A375 (cell line): Measurements from ENCODE around the genes ZDHHC11 and CLPTM1L.

DNA sequence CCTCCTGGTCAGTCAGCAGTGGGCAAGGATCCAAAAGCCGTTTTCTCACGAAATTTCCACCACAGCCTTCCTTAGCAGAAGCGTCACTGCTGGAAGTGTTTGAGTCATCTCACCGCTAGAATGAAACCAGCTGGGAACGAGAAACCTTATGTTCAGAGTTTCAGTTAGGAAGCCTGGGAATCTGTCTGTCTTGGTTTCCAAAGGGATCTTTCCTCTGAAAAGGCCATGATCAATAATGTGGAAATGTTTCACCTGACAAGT is 22.9 kb upstream of the LRRC14B start:
- RAMPAGE, long total RNA, result no peak

- RAMPAGE, long total RNA, result no peak
Measured at GRCh38 chr5:218460-219414, 617 bp downstream of the SDHA start.

DNA sequence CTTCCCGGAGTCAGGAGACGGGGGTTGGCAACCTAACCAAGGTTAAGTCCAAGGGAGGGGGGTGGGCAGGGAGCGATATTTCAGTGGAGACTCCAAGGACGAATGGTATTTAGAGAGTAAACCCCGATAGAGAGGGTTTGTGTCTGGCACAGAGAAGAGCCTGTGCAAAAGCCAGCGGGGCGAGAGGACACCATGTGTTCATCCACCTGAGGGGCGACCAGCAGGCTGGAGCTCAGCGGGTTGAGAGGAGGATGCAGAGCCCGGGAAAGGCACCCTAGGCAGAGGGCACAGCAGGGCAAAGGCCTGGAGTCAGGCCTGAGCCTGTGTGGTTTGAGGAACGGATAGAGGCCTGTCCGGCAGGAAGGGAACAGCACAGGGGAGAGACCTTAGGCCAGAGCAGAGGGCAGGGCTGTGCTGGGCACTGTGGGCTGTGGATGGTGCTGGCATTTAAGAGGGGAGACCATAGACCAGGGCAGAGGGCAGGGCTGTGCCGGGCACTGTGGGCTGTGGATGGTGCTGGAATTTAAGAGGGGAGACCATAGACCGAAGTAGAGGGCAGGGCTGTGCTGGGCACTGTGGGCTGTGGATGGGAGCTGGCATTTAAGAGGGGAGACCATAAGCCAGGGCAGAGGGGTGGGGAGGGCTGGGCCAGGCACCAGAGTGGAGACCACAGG is 8.6 kb downstream of the PDCD6 start:
- RAMPAGE, long total RNA, result no peak

DNA sequence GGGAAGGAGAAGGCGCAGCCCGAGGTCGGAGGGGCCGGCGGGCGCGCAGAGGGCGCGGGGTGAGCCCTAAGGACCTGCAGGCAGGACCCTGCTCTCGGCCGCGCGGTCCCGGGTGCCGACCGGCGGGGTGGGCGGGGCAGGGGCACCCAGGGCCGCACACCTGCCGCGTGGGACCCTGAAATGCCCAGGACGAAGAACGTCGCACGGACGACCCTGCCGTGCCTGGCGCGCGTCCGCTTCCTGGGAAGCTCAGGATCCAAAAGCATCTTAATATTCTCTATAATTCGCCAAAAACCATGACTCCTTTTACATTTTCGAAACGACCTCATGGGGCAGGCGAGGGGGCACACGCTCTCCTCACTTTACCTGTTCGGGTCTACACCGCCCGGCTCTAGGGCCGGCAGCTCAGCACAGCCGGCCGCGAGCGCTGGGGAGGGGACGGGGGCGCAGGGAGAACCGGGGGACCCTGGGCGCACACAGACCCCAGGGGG is 498 bp upstream of the AHRR start:
- RAMPAGE, long total RNA, result no peak

DNA sequence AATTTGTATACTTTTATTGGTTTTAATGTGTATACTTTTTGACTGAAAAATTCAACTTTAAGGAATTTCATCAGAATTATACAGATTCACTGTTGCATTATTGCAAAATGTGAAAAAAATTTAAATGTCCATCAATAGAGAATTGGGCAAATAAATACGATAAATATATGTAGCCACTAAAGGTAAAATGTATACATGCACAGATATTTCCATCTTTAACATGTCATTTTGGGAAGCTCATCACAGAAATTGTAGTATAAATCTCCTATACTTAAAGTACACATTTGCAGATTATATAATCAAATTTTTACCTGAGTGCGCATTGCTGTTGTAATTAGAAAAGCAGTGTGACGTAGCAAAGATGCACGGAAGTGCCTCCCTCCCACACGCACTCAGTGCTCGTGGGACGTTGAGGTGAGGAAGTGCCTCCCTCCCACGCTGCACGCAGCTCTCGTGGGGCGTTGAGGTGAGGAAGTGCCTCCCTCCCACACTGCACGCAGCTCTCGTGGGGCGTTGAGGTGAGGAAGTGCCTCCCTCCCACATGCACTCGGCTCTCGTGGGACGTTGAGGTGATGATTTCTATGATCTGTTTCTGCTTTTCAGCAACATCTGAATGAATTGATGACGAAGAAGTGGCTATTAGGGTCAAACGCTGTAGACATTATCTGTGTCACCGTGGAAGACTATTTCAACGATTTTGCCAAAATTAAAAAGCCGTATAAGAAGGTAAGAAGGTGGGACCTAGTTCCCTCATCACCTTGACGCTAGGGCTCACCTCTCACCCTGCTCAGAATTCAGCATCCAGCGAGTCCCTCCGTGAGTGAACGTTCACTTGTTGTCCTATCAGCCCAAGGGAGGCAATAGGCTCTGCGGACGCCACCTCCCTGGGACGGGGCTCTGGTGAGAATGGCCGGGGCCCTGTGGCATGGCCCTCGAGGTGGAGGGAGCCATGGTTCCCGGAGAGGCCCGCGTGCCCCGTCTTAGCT is 21.0 kb downstream of the EXOC3 start:
- RAMPAGE, long total RNA, result no peak

DNA sequence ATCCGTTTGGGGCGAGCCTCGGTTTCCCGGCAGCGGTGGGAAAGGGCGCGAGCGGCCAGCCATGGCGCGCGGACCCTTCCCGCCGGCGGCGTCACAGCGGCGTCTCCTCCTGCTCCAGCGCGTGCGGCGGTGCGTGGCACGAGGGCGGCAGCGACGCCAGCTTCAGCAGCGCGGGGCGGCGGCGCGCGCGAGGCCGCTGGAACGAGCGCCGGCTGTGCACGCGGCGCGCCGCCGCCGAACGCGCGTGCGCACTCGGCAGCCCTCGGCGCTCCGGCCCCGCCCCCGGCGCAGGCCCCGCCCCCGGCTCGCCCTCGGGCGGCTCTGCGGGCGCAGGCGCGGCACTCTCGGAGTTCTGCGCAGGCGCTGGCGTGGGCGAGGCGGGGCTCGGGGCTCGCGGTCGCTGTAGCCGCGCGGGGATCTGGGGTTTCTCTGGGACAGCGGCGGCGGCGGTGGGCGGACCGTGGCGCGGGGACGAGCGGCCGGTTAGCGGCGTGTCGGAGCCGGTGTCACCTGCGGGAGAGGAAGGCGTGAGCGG is 30.0 kb downstream of the EXOC3 start:
- RAMPAGE, long total RNA, result no peak

- RAMPAGE, long total RNA, result no peak
Measured at GRCh38 chr5:477027-477582, 34.1 kb downstream of the EXOC3 start.

- RAMPAGE, long total RNA, result no peak
Measured at GRCh38 chr5:522906-523749, 1.1 kb downstream of the SLC9A3 start.

DNA sequence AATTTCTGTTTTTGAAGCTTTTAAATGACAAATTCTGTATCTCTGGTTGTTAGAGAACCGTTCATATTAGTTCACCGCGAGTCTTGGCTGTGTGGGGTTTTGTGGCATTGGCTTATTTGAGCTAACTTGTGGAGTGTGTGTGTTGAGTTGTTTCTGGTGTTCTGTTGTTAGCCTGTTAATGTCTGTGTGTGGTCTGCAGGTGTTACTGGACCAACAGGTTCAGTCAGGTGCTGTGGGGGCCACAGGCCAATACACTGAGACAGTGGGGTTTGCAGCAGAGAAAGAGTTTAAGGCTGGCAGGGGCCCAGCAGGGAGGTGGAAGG is 840 bp downstream of the CEP72 start:
- RAMPAGE, long total RNA, result no peak

- RAMPAGE, long total RNA, result no peak
Measured at GRCh38 chr5:646508-647070, 34.4 kb downstream of the CEP72 start.

DNA sequence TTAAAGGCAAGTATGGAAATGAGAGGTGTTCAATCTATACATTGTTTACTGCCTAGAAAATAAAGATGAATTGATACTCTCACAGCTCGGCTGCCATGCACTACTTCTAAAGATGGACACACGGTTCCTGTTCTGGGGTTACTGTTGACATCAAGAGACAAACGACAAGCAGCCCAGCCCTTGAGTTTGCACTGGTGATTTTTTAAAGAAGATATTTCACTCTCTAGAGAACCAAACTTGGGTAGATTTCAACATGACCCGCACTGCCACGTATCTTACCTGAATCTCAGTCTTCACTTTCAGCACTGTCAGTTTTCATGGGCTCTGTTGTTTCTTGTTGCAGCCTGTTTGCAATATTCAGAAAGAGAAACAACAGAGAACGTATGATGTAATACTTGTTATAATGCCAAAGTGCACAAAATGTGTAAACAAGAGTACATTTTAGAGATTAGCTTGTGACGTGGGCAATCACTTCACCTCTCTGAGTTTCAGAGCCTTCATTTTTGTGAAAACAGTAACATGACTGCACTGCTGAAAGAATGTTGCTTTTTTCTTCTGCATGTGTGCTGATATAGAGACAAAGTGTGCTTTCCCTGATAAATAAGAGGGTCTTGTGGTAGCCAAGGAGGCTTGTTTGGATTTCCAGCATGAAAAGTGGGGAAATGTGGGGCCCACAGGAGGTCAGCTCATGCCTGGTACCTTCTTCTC is 16.4 kb upstream of the ZDHHC11B start:
- RAMPAGE, long total RNA, result no peak

- RAMPAGE, long total RNA, result no peak
Measured at GRCh38 chr5:850486-851053, at the start of gene ZDHHC11. Gene ZDHHC11 (minus strand): TSS chr5:850986.

DNA sequence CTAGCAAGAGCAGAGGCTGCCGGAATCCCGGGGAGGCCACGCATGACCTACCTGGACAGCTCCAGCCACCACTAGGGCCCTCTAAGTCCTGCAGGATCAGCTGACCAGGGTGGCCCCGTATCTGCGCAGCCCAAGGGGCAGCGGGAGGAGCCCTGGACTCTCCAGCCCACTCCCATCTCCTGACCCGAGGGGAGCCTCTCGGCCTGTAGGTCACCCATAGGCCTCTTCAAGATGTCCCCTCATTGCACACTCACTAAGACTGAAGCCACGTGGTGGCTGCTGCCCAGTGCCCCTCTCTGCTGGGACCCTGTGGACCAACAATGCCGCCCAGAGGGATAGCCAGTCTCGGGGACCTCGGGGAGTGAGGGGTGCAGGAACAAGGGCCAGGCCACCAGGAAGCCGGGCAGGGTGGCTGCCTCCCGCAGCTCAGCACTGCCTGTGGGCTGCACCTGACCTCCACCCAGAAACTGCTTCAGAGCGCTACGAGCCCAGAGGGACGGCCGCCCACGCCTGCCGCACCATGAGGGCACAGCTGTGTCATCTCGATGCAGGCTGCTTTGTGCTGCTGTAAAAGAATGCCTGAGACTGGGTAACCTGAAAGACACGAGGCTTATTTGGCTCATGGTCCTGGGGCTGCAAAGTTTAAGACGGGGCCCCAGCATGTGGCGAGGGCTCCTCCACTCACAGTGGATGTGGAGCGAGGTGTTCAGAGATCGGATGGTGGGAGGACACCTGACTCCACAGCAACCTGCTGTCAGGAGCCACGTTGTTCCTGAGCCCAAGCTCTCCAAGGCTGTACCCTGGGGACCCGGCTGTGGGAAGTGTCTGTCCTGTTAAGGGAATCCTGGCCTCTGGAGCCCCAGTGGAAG is 11.5 kb upstream of the ZDHHC11 start:
- RAMPAGE, long total RNA, result no peak

DNA sequence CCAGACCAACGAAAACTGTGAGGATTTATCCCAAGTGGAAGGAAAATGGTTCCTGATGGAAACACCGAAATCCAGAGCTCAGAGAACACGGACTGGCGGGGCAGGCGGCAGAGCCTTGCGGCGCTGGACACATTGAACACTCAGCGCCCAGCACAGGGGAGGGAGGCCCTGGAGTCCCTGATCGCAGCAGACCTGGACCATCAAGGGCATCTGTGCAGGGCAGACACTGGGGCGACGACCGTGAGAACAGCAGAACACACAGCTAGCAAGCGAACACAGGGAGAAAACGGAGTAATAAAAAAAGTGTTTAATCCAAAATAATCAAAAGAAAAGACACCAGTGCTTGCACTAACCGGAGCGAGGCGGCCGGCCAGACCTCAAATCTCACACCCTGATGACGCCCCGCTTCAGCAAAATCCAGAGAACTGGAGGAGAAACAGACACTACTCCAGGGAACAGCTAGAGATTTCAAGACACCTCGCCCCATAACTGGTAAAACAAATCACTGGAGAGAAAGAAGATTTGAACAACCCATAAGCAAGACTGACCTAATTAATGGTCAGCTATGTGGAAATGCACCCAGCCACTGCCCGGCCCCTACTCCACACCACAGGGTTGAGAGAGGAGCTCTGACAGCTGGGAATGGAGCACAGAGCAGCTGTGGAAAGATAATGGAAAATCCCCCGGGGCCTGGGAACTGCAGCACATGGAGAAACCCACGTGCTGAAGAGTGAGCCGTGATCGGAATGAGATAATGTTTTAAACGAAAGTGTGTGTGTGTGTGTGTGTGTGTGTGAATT is 12.8 kb upstream of the SLC12A7 start:
- RAMPAGE, long total RNA, result no peak

GRCh38 chr5:1312017-1312664 is 17.3 kb upstream of the TERT start:
- RAMPAGE, long total RNA, result no peak

DNA sequence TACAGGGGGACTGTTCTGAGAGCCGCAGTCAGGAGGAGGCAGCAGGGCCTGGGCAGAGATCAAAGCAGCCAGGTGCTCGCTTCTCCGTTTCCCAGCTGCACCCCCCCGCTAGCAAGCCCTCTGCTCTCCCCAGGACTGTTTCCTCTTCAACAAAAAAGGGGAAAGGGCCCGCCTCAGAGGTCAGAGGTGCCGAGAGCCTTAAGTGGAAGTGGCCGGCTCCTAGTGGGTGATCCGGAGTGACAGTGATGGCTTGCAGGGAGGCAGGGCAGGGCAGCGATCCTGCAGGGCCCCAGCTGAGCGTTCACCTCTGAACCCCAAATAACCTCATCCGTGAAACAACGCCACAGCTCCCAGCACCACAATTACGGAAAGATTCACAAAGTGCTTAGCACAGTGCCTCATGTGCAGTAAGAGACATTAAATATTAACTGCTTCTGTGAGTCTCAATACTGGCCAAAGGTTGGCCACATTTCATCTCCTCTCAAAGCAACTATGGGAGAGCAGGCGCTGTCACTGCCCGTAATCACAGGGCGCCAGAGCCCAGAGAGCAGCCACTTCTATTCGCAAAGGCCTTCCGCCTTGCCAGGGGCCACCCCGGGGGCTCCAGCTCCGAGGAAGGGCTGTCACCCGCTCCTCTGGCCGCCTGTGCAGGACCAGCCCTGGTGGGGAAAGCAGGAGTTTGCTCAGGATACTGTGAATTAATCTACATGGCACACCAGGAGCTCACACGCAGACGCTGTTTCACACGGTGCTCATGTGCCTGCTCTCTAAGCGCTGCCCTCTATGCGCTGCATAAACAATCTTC is 7.9 kb downstream of the CLPTM1L start:
- RAMPAGE, long total RNA, result no peak

DNA sequence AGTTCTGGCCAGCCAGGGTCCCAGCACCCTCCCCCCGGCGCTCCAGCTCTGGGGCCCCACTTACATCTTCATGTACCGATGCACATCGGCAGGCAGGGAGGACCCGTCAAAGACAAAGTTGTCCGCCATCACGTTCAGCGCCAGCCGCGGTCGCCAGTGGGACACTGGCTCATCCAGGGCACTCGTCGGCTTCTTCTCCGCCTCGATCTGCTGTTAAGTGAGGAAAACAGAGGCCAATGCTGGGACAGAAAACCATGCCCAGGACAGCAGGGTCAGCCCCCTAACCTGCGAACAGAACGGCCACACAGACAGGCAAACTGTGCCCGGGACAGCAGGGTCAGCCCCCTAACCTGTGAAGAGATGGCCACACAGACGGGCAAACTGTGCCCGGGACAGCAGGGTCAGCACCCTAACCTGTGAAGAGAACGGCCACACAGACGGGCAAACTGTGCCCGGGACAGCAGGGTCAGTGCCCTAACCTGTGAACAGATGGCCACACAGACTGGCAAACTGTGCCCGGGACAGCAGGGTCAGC is 6.0 kb downstream of the CLPTM1L start:
- RAMPAGE, long total RNA, result no peak

GRCh38 chr5:1344693-1345350 is at the start of gene CLPTM1L:
Gene CLPTM1L (minus strand): TSS chr5:1345099.
- RAMPAGE, long total RNA, result no peak

GRCh38 chr5:1474361-1475380 is 29.4 kb upstream of the SLC6A3 start:
- RAMPAGE, long total RNA, result no peak

DNA sequence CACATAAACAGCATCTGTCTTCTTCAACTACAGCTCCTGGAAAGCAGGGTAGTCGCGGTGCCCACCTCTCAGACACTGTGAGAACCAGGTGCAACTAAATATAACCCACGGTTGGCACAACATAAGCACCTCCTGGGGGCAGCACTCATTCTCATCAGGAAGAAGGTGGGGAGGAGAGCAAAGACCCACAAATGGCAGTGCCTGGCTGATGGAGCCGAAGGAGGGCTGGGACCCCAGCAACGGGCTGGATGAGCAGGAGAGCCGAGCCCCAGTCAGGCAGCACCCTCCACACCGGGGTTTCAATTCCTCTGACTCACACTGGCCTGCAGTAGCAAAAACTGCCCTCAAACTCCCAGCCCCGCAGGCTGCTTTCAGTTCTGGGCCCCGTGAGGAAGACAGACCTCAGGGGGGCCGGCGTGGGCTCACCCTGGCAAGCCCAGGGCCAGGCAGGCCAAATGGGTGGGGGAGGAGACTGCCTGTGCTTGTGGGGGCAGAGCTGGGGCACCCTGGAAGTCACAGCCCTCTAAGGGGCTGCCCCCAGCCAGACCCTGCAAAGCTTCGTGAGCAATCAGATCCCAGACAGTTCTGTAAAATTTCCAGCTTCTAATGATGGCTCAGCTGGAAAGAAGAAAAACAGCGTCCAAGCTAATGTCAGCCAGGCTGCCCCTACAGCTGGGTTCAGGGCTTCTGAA is 34.9 kb downstream of the LPCAT1 start:
- RAMPAGE, long total RNA, result no peak